T-cell (primary cell): ENCODE measurements around the gene CRACR2A.

DNA sequence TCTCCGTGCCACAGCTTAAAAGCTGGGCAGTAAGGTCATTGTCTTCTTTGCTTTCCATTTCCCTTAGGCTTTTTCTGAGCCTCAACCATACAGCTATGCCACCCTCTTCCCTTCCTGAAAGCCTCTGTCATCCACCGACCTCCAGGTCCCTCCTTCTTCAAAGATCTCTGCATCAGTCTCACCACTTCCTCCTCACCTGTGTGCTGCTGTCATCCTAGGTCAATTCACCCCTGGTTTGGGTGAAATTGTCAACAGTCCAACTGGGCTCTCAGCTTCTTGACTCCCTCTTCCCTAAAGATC lies 15.7 kb upstream of the TSPAN9 start:
- PRO-cap, 7 experiments: no peak in any of the 7 experiments

DNA sequence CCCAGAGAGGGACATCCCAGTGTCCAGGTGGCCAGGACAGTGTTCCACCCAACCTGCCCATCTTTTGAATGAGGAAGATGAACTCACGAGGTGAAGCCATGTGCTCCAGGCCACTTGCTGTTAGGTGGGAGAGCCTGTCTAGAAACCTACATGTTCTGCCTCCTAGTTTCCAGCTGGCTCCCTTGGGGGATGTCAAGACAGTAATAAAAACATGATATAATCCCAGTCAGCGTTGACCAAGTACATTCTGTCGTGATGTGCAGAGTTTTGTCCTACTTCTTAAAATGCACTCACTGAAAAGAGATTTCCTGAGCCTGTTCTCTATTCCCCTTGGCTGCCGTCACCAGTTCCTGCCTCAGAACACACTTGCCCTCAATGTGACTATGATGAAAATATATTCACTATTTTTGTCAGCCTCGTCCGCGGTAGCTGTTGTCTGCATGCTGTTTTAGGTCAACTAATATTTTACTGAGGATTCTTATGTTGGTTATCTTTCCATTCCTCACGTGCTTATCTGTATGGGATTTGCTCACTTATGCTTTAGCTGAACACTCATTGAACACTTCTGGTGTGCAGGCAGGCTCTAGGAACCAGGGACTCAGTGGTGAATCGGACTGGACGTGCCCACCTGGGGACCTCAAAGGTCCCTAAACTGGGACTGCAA lies 25.8 kb downstream of the TSPAN9 start:
- PRO-cap, 7 experiments: no peak in any of the 7 experiments

DNA sequence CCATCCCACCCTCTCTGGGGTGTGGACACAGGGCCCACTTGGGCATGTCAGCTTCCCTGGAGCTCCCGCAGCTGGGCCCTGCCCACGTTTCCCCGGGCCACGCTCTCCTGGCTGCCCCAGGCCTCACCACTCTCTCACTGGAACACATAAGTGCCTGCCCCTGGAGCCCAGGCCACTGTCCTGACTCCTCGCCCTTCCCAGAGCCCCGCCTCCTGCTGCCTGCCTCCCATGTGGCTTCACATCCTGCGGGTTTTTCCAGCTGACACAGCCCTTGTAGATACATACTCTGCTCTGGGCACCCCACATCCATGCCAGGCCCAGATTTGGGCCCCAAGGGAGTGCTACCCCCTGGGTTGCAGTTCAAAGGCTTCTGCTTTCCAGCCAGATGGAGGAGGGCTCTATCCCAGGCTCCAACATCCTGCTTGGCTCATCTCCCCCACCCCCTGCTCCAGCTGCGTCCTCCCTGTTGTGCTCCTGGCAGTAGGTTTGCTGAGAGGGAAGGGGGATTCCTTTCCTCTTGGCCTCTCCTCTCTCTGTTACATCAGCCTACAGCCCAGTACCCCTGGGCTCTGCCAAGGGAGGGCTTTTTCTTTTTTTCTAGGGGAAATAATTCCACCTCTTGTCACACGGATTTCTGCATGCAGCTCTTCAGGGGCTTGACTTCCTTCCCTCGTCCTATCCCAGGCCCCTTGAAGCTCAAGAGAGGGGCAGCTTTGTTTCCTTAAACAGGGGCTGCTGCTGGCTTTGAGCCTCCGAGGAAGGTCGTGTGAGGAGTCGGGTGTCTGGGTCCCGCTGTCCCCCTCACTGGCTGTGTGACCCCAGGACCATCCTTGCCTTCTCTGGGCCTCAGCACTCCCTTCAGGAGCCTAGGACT lies 60.3 kb downstream of the TSPAN9 start:
- PRO-cap, 7 experiments: no peak in any of the 7 experiments

GRCh38 chr12:3140367-3140901 lies 63.3 kb downstream of the TSPAN9 start:
- PRO-cap, 7 experiments: no peak in any of the 7 experiments

DNA sequence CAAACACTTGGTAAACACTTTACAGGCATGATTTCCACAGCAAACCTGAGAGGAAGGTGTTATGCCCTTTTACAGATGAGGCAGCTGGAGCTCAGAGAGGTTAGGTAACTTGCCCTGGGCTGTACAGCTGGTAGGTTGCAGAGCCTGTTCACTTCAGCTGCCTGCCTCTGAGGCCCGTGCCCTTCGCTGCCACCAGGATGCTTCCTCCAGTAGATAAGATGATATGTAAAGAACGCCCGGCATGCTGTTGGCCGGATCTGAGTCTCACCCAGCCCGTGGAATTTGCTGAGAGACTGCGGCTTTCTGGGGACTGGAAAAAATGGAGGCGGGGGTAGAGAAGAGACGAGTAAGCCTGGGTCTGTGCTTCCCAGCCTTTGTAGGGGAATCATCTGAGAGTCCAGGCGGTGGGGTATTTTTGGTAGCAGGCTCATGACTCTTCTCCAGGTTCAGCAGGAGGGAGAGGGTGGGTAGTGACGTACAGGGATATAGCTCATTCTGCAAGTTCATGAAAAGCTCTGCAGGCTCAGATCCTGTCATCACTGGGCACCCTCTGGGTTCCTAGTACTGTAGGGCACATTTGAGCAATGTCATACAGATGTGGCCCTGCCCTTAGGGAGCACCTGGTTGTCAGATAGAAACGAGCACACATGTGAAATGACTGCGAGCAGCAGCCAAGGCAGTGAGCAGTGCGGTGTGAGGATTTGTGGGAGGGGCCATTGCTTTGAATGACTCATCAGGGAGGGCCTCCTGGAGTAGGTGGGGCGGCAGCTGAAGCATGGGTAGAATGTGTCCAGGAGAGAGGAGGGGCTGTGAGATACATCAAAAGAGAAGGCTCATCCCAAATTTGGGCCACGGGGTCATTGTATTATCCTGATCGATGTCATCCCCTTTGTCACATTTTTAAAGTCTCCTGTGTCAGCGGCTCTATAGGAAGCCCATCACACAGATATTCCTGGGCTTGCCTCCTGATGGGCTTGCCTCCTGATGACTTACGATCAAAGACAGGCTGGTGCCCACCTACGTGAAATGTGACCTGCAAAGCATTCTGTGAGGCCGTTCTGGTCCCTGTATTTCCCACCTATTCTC lies 159.5 kb downstream of the TSPAN9 start:
- PRO-cap, 7 experiments: no peak in any of the 7 experiments

DNA sequence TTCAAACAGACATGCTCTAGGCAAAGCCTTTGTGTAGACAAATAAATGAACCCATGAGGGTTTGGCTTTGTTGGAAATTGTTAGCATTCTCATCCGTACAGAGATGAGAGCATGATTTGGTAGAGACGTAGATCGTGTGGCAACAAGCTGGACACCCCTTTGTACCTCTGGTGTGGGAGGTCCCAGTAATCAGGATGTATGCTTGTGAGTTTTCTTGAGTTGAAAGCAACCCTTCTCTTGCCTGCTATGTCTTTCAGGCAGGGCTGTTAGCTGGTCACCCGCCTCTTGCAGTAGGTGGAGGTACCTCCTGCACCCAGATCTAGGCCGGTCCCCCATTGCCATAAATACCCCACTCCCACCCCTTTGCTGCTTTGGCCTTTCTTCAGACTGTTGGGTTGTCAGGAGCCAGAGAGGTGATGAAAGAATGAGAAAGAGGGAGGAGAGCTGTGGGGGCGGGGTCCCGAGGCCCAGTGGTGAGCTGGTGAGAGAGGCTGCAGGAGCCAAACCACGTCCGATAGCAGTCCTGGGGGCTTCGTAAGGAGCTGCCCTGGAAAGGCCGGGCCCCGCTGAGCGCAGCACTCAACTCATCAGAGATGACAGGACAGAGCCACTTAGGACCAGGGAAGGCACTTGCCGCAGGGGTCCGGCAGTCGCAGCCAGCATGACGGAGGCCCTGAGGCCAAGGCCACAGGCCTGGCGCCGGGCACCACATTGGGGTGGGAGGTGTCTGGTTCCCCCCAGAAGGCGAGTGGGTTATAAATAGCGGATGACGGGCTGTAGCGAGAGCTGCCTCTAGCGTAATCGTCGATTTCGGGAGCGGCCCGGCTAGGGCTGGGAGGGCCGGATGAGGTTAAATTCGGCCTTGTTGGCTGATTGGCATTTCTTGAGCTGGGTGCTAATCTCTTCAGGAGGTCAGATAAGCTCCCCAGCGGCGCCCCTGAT lies 178.8 kb downstream of the TSPAN9 start:
- PRO-cap, 7 experiments: no peak in any of the 7 experiments

DNA sequence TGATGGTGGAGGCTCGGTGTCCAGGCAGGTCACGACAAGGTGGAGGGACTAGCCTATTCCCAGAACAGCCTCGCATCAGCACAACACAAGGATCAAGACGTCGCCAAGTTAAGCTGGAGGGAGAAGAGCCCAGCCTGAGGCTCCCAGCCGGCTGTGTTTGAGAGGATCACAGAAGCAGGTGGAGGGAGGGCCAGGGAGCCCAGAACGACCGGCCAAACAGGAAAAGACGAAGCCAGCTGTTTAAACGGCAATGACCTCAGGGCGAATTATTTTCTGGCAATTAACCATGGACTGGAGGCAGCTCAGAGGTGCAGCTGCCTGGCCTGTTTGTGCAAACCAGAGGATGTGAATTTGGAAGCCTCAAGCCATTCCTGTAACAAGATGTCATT lies 175.9 kb upstream of the PRMT8 start:
- PRO-cap, 7 experiments: no peak in any of the 7 experiments

GRCh38 chr12:3728057-3729147 lies 24.5 kb downstream of the CRACR2A start:
- PRO-cap, 7 experiments: peak in 6 of 7 experiments; most common plus-strand start chr12:3728463 (in 4); most common minus-strand start chr12:3728366 (in 4)

DNA sequence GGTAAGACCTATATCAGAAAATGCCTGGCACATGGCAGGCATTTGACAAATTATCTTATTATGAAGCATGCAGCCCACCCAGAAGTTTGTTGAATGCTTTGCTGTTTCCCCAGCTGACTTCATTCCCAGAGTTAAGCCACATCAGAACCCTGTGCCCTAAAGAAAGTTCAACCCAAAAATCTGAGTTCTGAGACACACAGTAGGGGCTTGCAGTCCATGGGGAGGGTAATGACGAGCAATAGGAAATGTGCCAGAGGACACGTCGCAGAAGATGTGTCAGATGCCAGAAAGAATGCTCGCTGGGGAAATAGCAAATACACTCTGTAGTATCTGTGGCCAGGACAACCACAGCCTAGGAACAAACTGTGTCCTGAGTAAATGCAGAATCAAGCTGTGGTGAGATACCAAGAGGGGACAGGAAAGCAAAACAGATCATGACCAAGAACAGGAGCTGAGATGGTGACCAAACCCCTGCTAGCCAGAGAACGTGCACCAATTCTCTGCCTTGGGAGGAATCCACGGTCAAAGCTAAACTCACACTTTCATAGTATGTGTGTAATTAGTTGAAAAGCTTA lies 9.2 kb downstream of the CRACR2A start:
- PRO-cap, 7 experiments: no peak in any of the 7 experiments

DNA sequence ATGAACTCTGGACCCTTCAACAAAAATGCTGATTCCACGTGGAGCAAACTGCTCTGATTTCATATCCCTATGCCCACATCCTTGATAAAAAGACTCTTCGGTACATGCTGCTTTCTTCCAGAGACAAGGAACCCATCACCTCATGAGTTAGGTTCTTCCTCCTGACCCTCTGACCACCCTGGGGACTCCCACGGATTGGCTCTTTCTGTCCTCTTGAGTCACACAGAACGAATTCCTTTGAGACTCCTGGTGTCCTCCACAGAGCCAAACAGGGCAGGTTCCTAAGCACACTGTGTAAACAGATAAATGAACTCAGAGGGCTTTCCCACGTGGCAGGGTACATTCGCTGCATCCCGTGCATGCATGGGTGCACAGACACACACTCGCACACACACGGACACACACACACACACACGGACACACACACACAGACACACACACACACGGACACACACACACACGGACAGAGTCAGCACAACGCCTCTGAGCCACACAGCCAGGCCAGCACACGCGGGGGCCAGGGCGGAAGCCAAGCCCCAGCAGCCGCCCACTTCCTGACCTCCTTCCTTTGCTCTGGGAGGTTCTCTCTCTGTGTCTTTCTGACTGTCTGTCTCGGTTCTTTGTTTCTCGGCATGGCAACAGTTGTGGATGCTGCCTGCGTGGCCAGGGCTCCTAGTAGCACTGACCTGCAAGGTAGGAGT lies 818 bp downstream of the CRACR2A start:
- PRO-cap, 7 experiments: peak in 7 of 7 experiments; most common plus-strand start position 610 of the sequence (in 5); most common minus-strand start position 478 of the sequence (in 4)

- PRO-cap, 7 experiments: peak in 7 of 7 experiments; most common plus-strand start chr12:3753275 (in 4); most common minus-strand start chr12:3753102 (in 5)
Measured at GRCh38 chr12:3752740-3753891, at the start of gene CRACR2A. TSS of gene CRACR2A (minus strand) at chr12:3753109.

GRCh38 chr12:3972587-3973035 lies 99.4 kb upstream of the PARP11 start:
- PRO-cap, 7 experiments: peak in 1 of 7 experiments; most common minus-strand start chr12:3972754 (in 1)

DNA sequence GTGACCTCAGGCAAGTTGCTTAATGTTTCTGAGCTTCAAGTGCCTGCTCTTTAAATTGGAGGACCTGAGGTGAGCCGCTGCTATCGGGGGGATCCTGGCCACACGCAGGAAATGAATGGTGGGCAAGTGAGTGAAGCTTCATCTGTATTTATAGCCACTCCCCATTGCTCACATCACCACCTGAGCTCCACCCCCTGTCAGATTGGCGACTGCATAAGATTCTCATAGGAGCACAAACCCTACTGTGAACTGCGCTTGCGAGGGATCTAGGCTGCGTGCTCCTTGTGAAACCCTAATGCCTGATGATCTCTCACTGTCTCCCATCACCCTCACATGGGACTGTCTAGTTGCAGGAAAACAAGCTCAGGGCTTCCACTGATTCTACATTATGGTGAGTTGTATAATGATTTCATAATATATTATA lies 158.5 kb upstream of the CCND2 start:
- PRO-cap, 7 experiments: no peak in any of the 7 experiments

DNA sequence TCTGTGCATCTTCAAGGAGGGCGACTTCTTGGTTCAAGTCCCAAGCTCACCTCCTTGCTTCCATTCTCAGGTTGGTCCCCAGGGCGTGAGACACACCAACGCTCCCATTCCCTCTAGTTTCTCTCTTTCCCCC lies 109.4 kb upstream of the CCND2 start:
- PRO-cap, 7 experiments: no peak in any of the 7 experiments

- PRO-cap, 7 experiments: no peak in any of the 7 experiments
Measured at GRCh38 chr12:4203883-4204318, 69.7 kb upstream of the CCND2 start.

- PRO-cap, 7 experiments: no peak in any of the 7 experiments
Measured at GRCh38 chr12:4278328-4279219, 5.0 kb downstream of the CCND2 start.

GRCh38 chr12:4280335-4280716 lies 6.8 kb downstream of the CCND2 start:
- PRO-cap, 7 experiments: no peak in any of the 7 experiments

GRCh38 chr12:4395689-4395902 lies 16.1 kb upstream of the FGF23 start:
- PRO-cap, 7 experiments: no peak in any of the 7 experiments

DNA sequence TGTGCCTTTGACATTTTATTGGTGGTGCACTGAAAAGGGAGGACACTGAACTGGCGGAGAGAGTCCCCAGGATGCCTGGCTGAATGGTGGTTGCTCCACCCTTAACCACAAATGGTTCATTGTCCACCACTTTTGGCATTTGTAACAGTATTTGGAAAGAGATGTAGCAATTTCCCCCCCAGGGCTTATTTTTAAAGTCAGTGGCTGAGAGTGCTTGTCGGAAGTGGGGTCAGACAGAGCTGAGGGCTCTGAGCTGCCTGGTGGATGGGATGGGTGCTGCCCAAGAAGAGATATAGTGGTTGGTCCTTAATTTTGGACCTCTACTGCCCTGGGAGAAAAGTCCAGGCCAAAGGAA lies 31.5 kb upstream of the FGF6 start:
- PRO-cap, 7 experiments: no peak in any of the 7 experiments

DNA sequence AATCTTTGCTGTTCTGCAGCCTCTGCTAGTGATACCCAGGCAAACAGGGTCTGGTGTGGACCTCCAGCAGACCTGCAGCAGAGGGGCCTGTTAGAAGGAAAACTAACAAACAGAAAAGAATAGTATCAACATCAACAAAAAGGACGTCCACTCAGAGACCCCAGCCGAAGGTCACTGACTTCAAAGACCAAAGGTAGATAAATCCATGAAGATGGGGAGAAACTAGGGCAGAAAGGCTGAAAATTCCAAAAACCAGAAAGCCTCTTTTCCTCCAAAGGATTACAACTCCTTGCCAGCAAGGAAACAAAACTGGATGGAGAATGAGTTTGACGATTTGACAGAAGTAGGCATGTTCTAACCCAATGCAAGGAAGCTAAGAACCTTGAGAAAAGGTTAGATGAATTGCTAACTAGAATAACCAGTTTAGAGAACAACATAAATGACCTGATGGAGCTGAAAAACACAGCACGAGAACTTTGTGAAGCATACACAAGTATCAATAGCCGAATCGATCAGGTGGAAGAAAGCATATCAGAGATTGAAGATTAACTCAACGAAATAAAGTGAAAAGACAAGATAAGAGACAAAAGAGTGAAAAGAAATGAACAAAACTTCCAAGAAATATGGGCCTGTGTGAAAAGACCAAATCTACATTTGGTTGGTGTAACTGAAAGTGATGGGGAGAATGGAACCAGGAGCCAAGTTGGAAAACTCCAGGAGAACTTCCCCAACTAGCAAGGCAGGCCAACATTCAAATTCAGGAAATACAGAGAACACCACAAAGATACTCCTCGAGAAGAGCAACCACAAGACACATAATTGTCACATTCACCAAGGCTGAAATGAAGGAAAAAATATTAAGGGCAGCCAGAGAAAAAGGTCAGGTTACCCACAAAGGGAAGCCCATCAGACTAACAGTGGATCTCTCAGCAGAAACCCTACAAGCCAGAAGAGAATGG lies 24.4 kb downstream of the NDUFA9 start:
- PRO-cap, 7 experiments: no peak in any of the 7 experiments